ENCODE measurements around a stretch of chr15.

DNA sequence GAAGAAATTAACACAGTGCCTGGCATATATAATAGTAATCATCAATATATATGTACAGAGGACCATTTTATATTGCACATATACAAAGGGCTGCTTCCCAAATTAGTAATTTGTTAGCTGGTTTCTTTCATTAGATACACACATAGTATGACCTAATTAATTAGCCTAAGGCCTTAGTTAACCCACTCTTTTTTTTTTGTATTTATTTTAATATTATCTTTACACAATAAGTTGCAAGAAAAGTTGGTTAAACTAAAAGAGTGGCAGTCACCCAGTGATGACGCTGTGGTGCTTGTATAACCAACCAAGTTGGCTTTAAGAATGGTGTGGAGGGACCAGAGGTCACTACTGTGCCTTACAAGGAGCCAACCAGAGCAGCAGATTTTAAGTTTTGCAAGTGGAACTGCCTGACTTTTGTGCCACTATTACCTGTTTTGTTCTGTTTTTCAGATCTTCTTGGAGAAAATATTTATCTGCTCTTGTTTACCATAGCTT, 850 bp downstream of the PIGB start:
- PRO-cap = no peak

- PRO-cap = no peak
These were observed 12.7 kb downstream of the CCPG1 start for GRCh38 chr15:55395484-55395739.

GRCh38 chr15:55457435-55458060, 49.3 kb downstream of the PIERCE2 start:
- PRO-cap = no peak

DNA sequence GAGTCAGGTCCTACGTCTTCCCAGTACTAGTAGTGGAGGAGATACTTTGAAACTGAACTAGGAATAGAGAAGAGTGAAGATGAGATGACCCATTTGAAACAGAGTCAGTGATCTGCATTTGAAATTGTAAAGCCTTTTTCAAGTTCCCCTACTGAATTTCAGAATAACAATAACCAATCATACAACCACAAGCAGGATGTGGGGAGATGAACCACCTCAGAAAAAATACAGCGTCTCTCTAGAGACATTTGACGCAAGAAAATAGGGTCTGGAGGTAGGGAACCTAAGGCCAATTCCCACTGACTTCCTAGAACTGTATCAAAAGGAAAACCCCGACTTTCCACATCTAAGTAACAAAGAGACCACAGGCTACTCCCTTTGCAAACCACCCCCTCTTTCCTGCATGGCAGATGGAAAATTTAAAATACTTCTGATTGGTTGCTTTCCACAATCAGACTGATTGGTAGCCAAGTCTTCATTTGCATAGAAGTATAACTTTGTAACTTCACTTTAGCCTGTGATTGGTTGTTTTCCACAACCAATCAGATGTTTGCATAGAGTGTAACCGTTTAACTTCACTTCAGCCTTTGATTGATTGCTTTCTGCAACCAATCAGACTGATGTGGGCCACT, 49.9 kb upstream of the NEDD4 start:
- PRO-cap = no peak

DNA sequence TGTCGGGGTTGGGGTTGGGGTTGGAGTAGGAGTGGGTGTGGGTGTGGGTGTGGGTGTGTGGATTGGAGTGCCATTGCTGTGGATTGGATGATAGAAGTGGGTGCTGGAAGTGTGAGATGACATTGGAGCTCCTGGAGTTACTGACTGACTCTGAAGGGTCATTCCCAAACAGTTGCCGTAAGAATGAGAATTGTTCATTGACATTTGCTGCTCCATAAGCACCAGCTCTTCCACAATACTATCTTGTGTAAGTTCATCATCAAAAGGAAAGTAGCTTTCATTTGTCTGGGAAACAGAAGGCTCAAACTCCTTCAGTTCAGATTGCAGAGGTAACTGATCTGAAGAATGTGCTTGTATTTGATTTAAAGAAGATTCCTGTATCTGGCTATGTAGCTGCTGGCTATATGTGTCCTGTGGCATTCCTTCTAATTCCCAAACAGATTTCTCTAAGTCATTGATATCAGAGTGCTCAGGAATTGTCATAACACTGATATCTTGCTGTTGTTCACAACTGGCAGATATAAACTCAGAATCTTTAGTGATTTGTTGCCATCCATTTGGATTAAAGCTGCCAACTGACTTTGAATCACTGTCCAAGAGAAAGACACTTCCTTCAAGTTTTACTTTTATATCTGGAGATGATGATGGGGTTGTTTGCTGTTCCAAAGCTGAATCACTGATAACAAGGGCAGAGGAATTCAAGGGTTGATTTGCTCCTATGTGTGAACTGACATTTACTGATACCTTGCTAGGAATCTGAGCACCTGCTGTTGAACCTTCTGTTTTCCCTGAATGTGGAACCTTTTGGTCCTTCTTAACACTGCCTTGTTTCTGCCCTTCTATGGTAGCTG, 101.6 kb upstream of the NEDD4 start:
- PRO-cap = no peak

DNA sequence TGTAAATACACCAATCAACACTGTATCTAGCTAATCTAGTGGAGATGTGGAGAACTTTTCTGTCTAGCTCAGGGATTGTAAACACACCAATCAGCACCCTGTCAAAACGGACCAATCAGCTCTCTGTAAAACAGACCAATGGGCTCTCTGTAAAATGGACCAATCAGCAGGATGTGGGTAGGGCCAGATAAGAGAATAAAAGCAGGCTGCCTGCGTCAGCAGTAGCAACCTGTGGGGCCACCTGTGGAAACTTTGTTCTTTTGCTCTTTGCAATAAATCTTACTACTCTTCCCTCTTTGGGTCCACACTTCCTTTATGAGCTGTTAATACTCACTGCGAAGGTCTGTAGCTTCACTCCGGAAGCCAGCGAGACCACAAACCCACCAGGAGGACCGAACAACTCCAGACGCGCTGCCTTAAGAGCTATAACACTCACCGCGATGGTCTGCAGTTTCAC, 47.0 kb upstream of the ZNF280D start:
- PRO-cap = no peak

GRCh38 chr15:56812073-56812571, 78.8 kb upstream of the ZNF280D start:
- PRO-cap = no peak

DNA sequence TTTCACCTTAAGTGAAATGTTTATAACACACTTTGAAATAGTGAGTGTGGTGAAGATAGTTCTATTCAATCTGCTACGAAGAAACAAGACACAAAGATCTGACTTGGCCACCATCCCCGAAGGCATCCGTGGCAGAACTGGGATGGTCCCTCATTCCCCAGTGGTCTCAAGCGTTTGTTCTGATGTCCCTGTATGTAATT, 32.2 kb upstream of the TCF12 start:
- PRO-cap = no peak

GRCh38 chr15:57143214-57143945, 224.9 kb downstream of the TCF12 start:
- PRO-cap = no peak

- PRO-cap = no peak
These were observed 162.6 kb upstream of the CGNL1 start for GRCh38 chr15:57213646-57214185.

DNA sequence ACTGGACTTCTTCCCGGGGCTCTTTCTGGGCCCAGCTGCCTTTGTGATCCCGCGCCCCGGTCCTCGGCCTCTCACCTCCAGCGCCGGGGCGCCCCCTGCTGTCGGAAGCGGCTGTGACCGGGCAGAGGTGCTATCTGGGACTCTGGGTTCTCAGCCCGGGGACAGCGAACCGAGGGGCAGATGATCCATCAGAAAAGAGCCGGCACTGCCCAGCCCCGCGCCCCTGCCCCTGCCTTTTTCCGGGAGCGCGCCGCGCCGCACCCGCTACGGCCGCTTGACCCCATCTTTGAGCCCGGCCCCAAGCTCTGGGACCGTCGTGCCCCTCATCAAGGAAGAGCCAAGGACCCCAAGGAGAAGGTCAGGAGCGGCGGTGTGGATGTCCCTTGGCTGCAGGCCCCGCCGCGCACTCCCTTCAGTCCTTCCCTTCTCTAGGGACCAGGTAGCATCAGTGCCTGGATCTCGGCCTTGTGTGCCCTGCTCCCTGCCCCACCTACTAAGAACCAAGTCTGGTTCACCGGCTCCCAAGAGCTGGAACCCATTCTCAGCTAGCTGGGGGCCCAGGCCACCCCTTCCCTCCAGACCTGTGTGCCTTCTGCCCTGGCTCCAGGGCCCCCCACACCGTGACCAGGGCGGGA, 69.5 kb upstream of the CGNL1 start:
- PRO-cap = no peak

- PRO-cap = no peak
These were observed 54.2 kb upstream of the CGNL1 start for GRCh38 chr15:57322084-57322474.

DNA sequence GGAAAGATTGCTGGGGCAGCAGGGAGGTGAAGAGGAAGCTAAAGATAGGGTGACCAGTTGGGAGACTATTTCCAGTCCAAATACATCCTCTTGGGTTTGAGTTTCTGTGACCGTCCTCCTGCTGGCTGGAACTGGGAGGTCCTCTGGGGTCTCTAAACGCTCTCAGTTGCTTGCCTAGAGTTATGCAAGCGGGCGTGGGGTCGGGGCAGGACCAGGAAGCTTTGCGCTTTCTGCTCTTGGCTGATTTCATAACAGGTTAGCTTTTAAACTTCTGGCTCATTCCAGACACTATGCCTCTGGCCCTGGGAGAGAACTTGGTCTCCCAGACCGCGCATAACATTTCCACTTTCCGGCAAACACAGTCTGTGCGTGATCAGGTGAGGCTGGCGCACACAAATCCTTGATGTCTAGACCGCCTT, 23.8 kb upstream of the CGNL1 start:
- PRO-cap = no peak

- PRO-cap = no peak
These were observed 6.0 kb downstream of the CGNL1 start for GRCh38 chr15:57382233-57382726.

DNA sequence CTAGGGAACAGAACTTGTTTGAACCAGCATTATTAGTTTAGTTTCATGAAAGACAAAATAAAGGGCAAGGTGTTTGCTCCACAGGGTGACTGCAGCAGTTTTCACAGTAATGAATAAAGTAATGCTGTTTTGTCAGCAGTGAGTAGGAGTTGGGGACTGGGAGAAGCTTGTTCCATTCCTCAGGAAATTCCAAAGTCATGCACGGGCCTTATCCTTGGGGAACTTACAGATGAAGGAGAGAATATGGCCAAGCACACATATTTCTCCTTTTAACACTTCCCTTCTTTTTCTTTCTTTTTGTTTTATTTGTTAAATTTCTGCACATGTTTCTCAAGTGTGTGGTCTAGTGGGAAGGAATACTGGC, 100.4 kb downstream of the CGNL1 start:
- PRO-cap = no peak

GRCh38 chr15:57607568-57608242, 16.0 kb downstream of the MYZAP start:
- PRO-cap = no peak

DNA sequence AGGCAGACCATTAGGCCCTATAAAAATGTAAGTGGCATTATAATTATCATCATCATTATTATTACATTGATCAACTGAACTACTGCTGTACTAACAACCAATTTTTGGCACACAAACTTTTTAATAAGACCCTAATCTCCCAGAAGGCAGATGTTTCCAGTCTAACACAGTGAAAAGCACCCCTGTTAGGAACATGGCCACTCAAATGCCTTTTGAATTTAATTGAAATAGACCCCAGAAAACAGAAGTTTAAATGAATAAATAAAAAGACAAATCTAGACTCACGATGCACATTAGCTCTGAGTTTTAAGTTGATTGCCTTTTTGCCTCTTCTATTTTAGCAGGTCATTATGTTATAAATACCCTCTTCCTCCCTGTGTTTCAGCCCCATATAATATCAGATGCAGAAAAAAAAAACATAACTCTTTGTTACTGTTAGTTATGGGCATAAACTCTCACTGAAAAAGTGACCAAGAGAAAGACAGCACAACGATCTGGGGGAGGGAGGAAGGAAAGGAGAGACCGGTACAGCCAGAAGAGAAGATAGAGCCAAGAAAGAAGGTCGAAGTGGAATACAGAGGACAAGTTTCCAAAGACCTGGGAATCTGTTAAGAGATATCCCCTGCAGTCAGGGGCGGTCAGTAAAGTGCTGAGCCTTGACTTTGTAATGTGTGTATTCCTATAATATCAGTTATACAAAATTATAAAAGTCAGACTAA, 3.5 kb downstream of the ALDH1A2 start:
- PRO-cap = no peak

DNA sequence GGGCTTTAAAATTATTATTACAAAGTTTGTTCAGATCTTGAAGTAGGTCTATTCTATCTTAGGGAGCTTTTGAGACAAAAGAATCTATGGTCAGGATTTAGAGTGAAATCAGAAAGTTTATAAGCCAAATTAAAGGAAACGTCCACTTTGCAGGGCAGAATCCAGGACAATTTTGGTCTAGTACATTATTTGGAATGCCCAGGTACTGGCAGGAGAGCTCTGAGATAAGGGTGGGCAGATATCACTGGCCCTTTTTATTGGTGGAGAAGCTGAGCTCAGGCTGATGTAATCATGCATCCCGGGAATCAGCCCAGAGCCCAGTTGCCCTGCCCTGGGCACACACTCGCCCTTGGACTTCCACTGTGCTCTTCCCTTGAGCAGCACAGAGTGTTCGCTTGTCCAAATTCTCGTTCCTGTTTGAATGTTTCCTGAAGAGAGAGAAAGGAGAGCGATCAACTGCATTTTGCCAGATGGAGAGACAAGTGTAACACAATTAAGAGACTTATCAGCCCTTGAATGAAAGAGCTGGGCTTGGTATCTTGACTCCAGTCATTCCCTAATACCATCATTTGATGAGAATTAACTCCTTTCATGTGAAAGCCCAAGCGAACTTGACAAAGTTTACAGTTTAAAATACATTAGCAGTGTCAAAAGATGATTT, 3.7 kb downstream of the AQP9 start:
- PRO-cap = no peak

GRCh38 chr15:58332973-58333428, 98.8 kb upstream of the LIPC start:
- PRO-cap = no peak

GRCh38 chr15:58357691-58358513, 73.9 kb upstream of the LIPC start:
- PRO-cap = no peak

Measured in mesenteric fat pad (tissue), 1 donor.